Metanephros (tissue), 2 donors: ENCODE data around the genes H2AC15 and ZSCAN23.

GRCh38 chr6:26743376-26743894 lies 83.9 kb upstream of the ZNF322 start:
- RAMPAGE, long total RNA: no peak

DNA sequence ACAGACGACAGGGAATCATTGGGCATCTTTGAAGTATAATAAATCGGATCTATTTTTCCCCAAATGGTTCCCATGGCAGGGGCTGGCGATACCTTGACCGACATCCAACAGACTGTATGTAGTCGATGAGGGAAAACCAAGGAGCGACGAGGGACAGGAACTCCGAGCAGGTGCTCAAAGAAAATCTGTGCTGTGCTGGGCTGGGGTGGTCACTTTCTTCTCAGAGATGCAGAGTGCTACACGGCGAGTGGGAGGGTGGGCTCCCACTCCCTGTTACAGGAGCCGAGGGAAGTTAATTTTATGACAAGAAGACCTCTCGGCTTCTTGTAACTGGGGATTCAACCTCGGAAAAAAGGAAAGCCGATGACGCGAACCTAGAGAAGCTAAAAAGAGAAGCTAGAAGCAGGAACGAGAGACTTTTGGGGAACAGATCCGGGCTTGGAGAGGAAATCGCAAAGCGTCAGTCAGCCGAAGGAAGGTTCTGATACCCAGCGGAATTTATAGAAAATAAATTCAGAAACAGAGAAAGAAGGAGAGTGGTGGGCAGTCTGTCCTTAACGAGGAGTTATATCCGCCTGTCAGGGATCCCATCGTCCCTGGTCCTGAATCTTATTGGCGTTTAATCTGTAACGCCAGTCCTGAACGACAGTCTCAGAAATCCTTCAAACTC lies 84.5 kb upstream of the ZNF322 start:
- RAMPAGE, long total RNA: no peak

DNA sequence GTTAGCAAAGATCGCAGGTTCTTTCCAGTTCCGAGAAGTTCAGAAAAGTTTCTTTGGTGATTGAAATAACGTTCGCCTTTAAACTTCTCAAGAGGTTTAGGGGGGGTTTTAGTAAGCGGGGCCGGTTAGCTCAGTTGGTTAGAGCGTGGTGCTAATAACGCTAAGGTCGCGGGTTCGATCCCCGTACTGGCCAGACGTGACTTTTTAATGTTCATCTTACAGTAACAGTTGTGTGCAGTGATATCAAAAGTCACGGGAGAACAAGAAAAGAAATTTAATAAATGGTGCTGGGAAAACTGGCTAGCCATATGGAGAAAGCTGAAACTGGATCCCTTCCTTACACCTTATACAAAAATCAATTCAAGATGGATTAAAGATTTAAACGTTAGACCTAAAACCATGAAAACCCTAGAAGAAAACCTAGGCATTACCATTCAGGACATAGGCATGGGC lies 96.9 kb upstream of the ZNF322 start:
- RAMPAGE, long total RNA: no peak

DNA sequence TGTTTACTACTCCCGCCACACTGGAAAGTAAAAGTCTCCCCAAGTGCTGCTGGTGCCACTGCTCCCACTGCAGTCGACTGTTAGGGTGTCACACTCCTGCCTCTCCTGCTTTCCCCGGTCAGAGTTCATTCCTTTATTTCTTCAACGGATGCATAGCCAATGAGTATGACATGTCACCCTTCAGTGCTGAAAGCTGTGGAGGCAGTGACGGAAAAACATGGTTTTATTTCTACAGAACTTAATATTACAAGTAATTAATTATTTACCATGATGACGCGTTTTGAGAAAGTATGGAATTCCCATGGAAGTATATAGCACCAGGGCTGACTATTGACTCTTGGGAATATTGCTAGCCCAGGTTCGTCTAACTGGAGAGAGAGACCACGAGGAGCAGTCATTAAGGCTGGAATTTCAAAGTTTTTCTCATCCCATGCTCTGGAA lies 40.4 kb downstream of the H2BC11 start:
- RAMPAGE, long total RNA: no peak

GRCh38 chr6:27251472-27252259 lies 4.2 kb downstream of the PRSS16 start:
- RAMPAGE, long total RNA: no peak

- RAMPAGE, long total RNA: no peak
Observed at GRCh38 chr6:27318931-27319383, 6.9 kb upstream of the POM121L2 start.

DNA sequence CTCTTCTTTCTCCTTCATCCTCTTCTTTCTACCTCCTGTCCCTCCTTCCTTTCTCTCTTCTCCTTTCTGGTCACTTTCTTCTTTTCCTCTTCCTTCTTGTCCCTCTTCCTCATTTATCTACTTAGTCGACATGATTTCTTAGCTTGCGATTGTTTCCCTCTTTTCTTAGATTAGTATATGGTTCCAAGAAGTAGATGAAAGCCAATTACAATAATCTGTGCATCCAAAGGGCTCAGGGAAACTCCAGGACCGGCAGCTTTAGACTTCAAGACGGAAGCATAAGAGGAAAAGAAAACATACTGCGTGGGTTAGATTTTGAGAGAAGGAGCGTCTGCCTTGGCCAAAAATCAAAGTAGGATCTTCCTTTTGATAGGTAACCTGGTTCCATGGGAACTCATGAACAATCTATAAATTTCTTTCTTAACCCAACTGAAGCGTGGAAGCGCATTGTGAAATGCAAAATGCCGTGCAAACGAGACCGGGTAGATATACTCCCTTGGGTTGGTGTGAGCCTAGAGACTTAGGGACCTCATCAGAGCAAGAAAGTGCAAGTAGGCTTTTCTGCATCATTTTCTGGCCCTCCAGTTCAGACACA lies 5.0 kb upstream of the ZNF184 start:
- RAMPAGE, long total RNA: no peak

DNA sequence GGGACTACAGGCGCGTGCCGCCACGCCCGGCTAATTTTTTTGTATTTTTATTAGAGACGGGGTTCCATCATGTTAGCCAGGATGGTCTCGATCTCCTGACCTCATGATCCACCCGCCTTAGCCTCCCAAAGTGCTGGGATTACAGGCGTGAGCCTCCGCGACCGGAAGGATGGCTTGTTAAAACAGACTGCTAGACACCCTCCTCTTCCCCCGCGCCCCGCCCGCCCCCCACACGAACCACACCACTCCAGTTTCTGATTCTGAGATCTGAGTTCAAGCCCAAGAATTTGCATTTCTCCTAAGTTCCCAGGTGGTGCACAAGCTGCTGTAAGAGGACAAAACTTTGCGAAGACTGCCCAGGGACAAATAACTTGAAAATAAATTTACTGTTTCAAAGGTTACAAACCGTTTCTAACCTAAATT lies 71.3 kb upstream of the ZNF184 start:
- RAMPAGE, long total RNA: no peak

DNA sequence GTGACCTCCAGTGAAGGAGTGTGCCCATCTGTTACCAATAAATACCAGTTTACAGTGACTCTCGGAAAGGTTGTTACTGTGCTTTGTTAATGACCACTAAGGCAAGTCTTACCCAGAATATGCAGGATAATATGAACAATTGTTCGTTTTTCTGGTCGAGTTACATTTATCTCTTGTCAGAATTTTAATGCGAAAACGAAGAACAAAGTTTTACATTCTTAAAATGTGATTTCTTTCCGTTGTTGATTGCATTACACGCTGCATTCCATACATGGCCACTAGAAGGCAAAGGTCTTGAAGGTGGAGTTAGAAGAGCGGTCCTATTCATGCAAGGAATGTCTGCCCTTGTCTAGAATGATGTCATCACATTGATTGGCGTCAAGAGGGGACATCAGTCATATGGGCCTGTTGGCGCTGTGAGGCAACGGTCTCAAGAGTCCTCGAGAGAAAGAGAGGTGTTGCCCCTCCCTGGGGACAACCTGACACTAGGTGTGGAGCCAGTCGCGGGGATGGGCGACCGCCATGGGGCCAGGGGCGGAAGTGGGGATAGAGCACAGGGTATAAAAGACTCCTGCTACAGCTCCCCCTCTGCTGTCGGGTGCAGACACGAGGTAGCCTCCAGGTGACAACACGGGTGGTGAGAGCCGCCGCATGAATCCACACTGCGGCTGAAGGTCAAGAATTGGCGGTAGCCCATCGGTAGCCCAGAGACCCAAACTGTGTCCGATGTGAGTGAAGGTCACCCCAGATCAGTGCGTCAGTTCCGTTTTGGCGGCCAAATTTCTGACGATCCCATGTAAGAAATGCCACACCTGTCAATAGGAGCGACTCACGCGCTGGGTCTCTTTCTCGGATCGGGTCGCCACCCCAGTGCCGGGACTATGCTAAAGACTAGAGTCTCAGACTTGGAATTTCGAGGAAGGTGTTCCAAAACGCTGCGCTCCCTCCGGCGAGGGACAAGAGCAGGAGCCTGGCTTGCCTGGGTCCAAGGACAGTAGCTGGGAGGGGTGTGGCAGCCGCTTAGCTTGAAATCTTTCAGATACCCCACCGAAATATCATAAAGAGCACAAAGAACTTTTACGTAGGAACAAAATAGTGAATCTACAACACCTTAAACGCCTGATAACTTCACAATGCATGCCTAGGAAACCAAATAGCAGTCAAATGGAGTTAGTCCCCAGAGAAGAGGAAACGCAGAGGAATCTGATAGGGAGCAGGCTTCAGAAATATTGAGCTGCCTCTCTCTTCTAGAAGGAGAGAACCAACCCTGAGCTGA lies 93.2 kb upstream of the ZNF184 start:
- RAMPAGE, long total RNA: no peak

GRCh38 chr6:27838206-27838481 lies at the start of gene H2AC15:
Gene H2AC15 (minus strand): TSS chr6:27838375.
- RAMPAGE, long total RNA: no peak

- RAMPAGE, long total RNA: no peak
Observed at GRCh38 chr6:28002991-28003744, 46.1 kb downstream of the OR2B6 start.

GRCh38 chr6:28212092-28213109 lies 12.7 kb upstream of the ZSCAN9 start:
- RAMPAGE, long total RNA: no peak

- RAMPAGE, long total RNA: no peak
Observed at GRCh38 chr6:28252788-28253015, 633 bp upstream of the ZKSCAN4 start.

DNA sequence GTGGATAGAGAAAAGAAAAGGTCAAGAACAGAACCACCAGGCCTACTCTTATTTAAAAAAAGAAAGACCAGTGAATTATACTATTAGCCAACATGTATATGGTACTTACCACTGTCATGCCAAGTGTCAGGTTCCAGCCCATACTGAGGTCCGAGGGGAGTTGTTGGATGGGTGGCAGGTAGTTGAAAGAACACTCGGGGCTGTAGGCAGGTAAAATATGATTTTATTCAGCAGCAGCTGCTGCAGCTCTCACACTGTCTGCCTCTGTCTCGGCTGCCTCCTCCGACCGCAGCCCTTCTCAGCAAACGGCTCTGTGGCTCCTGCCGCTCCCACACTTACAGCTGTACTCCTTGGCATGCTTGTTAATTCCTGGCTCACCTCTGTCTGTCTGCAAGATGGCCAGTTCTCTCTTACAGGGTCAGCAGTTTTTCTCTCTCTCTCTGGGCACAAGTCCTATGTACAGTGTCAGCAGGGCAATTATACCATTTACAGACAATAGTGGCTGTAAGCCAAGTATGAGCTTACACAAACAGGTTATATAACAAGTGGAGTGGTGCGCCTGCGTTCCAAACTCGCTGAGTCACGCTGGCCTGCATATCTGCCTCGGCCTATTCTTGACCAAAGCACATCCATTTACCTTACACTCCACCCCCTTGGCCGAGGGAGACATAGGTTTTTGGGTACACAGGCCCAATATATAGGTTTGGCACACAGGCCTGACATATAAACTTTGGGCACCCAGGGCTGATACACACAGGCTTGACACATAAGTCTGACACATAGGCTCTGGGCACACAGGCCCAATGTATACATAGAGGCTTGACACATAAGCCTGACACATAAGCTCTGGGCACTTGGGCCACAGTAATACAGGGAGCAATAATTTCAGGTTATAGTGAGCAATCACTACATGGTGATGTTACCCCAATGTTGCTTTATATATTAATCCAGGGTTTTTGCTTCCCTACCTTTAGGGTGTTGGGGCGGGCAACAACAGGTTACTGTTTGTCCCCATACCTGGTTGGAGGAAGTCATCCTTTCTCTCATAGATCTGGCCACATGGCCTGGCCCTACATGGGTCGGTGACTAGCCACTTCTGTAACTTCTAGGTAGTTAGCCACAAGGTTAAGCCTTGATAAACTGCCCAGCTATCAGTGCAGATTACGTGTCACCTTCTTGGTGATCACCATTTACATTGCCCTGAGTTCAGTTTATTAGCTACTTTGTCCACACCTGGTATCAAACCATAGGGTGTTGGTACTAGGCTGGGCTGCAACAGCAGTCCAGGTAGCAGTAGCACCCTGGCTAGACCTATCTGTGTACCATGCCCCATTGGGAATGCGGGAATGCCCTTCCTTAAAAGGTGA lies 4.5 kb downstream of the ZKSCAN3 start:
- RAMPAGE, long total RNA: no peak

DNA sequence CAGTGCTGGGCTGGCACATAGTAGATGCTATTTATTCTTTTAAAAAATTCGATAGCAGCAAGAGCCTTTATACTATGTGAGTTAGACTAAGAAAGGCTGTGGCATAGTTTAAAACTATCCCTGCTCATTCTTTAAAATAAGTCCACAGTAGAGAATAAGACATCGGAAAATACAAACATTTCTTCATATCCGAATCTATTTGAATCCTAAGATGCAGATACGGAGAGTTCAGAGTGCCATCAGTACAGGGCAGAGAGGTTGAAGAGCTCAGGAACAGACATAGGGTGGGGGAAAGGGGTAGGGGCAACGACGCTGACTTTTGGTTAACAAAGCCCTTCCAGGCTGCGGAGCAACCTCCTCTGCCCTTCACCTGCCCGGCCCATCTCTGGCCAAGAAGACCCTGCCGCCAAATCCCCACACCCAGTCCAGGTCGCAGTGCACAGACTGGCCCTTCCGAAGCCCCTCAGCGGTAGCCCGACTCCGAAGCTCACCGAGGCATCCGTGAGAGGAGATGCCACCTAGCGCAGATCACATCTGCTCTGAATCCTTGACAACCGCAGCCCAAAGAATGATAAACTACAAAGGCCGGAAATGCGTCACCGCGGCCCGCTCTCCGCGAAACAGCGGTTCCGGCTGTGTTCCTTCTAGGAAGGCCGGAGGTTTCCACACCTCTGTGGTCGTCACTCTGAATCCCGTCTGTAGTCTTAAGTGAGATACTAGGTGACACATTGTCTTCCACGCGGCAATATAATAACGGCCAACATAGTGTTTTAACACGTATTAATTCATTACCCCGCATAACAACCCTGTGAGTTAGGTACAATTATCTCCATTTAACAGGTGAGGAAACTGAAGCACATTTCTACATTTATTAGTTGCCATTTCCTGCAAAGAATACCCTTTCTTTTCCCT lies at the start of gene ZSCAN23:
ZSCAN23 (minus strand) TSS at position 584 of the 912 bp plus-strand sequence.
- RAMPAGE, long total RNA: no peak

GRCh38 chr6:28658050-28659015 lies 71.2 kb upstream of the SCAND3 start:
- RAMPAGE, long total RNA: no peak

GRCh38 chr6:28674166-28674723 lies 87.1 kb upstream of the SCAND3 start:
- RAMPAGE, long total RNA: no peak

DNA sequence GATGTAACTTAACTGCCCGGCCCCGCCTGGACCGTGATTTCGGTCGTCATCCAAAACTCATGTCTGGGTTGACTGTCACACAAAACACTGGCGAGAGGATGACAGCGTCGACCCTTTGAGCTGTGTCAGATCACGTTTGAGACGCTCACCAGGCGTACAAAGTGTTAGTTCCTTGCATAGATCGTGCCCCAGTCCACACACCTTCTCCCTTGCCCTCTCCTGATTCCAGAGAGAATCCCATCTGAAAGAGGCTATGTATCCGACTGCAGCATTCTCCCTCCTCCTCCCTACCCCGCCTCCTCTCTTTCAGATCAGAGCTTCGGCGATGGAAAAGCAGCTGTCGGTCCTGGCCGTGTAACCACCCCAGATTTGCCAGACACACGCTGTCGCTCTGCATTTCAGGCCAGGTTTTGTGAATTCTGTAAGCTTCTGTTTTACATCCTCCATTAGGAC lies 106.9 kb upstream of the SCAND3 start:
- RAMPAGE, long total RNA: no peak

GRCh38 chr6:28742753-28743762 lies 156.0 kb upstream of the SCAND3 start:
- RAMPAGE, long total RNA: no peak

GRCh38 chr6:28811883-28812304 lies 111.9 kb downstream of the TRIM27 start:
- RAMPAGE, long total RNA: no peak